Peyer's patch (tissue), 4 donors: Measurements from ENCODE around the genes PKP2 and ALG10.

DNA sequence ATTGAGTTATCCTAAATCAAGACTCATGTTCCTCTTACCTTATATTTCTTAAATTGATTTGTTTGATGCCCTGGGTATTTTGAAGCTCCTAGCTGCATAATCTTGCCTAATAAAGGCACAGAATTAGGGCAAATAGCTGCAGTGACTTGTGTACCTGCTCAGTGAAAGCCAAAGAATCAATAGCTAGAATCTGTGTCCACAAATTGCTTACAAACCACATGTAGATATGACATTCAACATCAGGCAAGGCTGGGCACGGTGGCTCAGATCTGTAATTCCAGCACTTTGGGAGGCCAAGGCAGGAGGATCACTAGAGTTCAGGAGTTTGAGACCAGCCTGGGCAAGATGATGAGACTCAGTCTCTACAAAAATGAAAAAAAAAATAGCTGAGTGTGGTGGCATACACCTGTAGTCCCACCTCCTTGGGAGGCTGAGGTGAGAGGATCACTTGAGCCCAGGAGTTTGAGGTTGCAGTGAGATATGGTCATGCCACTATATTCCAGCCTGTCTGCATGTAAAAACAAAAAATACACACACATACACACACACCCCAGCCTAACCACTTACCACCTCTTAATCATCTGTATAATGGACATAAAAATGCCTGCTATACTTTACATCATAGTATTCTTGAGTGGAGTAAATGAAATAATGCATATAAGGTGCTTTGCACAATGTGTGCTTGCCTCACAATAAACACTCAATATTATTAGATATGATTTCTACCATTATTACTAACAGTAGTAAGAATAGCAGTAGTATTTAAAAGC is 132.0 kb upstream of the DNM1L start:
- PRO-cap, result no peak
- RAMPAGE, long total RNA, 4 experiments, result no peak in any of the 4 experiments

- PRO-cap, result no peak
- RAMPAGE, long total RNA, 4 experiments, result no peak in any of the 4 experiments
Observed at GRCh38 chr12:32549603-32550148, 129.4 kb upstream of the DNM1L start.

GRCh38 chr12:32821720-32821965 is 65.9 kb upstream of the YARS2 start:
- PRO-cap, result no peak
- RAMPAGE, long total RNA, 4 experiments, result no peak in any of the 4 experiments

DNA sequence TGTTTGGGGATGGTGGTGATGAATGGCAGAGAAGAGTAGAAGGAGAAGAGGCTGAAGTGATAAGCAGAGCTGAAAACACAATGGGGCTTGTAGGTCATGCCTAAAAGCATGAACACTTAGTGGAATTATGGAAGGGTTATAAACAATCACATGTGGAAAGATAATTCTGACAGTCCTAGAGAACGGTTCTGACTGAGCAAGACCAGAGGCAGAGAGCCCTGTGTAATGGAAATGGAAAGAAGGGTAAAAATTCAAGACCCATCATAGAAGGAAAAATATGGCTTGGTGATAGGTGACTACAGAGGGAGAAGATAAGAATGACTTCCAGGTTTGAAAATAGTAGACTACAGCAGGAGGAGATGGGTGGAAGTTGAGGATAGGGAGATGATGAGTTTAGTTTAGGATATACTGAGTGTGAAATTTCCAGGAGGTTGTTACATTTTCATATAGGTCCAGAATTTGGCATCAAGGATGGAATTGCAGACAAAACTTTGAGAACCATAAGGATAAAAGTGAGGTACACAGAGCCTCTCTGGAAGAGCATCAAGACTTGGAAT is 21.1 kb downstream of the PKP2 start:
- PRO-cap, result no peak
- RAMPAGE, long total RNA, 4 experiments, result no peak in any of the 4 experiments

DNA sequence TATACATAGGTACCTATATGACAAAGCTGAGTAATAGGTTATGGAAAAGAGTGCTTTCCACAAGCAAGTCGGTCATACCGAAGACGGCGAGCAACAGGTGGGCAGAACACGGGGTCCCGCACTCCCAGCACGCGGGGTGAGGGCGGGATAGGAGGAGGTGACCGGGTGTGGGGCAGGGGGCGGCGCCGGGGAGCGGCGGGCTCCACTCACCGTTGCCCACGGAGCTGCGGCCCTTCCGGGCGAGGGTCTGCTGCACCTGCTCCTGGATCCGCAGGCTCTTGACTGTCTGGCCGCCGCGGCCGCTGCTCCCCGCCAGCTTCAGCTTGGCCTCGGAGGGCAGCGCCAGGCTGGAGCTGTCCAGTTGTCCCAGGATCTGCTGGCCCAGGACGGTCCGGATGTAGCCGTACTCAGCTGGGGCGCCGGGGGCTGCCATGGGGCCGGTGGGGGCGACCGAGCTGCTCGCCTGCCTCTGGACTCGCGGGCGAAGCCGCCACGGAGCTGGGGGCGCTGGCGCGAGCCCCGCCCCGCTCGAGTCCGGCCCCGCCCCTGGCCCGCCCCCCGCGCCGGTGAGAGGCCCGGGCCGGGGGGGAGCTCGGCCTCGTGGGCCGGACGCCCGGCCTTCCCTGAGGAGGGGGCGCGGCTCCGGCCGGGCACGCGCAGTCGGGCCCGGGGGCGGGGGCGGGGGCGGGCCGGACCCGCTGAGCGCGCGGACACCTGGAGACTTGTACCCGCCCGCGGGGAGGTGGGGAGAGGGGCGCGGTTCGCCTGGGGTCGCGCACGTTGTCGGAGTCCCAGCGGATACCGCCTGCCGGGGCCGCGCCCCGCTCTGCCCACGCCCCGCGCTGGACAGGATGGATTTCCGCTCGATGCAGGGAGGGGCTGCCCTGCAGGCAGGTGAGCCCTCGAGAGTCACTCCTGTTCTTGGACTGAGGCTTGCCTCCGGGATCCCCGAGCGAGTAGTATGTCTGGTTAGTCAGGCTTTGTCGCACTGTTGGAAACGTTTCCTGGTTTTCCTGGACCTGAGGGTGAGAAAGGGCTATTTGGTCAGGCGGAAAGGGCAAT is at the start of gene PKP2:
TSS of gene PKP2 (minus strand) at position 479 of the 1,062 bp plus-strand sequence.
- PRO-cap, result bidirectional peak, plus-strand start at position 569 of the sequence, minus-strand start at position 477 of the sequence; bidirectional peak, plus-strand start at position 698 of the sequence, minus-strand start at position 625 of the sequence; bidirectional peak, plus-strand start at position 912 of the sequence, minus-strand start at position 928 of the sequence
- RAMPAGE, long total RNA, 4 experiments, result start-site peak on the minus strand in 3 of 4 experiments, centred at positions 477 to 486 of the sequence, 23 to 293 reads per replicate

DNA sequence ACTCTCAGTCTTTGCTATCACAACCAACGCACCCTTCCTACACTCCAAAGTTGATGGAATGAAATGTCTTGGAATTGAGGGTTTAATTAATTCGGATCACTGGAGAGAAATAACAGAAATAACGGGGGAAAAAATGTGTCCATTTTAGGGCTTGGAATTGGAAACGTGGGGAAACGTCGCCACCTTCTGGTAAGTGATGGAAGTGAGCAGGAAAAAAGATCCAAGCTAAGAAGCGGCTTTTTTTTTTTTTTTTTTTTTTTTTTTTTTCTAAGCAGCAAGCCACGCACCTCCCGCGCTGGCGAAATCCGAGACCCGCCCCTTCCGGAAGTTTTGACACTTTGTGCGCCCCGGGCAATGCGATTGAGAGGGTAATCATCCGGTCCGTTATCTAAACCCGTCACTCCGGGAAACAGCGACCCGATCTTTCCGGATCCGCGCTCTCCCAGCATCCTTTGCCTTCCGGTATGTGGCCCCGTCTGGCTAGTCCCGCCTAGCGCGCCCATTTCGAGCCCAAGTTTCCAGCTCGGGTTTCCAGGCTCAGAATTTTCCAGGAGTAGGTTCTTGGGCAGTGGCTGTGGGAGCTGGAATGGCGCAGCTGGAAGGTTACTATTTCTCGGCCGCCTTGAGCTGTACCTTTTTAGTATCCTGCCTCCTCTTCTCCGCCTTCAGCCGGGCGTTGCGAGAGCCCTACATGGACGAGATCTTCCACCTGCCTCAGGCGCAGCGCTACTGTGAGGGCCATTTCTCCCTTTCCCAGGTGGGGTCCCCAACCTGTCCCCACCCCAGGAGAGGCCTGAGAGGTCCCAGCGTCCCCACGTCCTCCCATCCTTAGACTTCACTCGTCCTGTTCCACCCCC is at the start of gene ALG10:
TSS of gene ALG10 (plus strand) at position 483 of the 857 bp plus-strand sequence.
- PRO-cap, result unidirectional peak, plus-strand start at position 465 of the sequence
- RAMPAGE, long total RNA, 4 experiments, result start-site peak on the plus strand in 3 of 4 experiments, centred at positions 452 to 494 of the sequence, 8 to 26 reads per replicate

- PRO-cap, result no peak
- RAMPAGE, long total RNA, 4 experiments, result no peak in any of the 4 experiments
Observed at GRCh38 chr12:38123939-38124242, 192.7 kb upstream of the ALG10B start.

DNA sequence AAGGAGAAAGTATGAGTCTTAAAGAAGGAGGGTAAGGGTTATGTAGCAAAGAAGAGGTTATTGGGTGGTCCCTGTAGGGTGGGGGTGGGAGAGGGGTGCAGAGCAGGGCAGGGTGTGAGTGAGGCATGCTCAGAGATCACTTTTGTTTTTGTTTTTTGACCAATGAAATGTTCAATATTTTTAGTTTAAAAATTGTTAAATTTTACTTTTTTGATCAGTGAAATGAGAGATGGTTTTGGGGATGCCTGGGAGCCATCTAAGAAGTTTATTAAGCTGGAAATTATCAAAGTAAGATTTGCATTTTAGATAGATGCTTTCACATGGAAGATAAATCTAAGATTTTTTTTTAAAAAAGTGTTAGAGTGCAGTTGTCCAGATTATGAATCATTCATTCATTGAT is 185.5 kb upstream of the ALG10B start:
- PRO-cap, result no peak
- RAMPAGE, long total RNA, 4 experiments, result no peak in any of the 4 experiments

GRCh38 chr12:38823133-38823752 is 82.1 kb downstream of the CPNE8 start:
- PRO-cap, result no peak
- RAMPAGE, long total RNA, 4 experiments, result no peak in any of the 4 experiments

DNA sequence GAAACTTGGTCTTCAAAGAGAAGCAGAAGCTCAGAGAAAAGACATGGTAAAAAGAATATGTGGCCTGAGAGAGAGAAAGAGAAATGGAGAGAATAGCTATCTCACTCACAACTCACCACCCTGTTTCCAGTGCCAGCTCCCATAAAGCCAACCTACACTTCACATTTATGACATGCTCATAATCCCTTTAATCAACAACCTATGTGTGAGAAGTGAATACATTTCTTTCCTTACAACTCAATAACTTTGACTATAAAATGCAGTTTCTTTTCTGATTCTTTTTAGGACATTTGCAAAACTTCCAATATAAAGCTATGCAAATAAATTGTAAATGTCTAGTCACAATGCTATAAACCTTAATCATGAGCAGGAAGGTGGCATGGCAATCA is 67.1 kb downstream of the CPNE8 start:
- PRO-cap, result no peak
- RAMPAGE, long total RNA, 4 experiments, result no peak in any of the 4 experiments

- PRO-cap, result no peak
- RAMPAGE, long total RNA, 4 experiments, result no peak in any of the 4 experiments
Observed at GRCh38 chr12:39341286-39341646, 101.7 kb downstream of the KIF21A start.

- PRO-cap, result no peak
- RAMPAGE, long total RNA, 4 experiments, result no peak in any of the 4 experiments
Observed at GRCh38 chr12:40033274-40033788, 72.5 kb downstream of the SLC2A13 start.

DNA sequence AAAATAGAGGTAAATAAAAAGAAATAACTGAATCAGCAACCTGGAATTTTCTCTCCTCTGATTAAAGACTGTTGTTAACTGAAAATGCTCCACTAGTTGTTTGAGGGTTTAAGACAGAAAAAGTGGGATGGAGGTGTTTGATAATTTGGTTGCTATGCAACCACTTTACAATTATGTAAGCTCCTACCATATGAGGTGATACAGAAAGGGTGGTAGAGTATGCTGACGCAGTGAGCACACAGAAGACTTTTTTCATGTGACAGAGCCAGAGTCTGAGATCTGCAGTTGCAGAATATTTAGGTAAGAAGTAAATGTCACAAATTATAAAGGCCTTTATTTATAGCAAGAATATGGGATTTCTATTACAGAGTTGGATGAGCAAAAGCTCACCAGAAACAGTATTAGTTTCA is 50.5 kb upstream of the SLC2A13 start:
- PRO-cap, result no peak
- RAMPAGE, long total RNA, 4 experiments, result no peak in any of the 4 experiments

DNA sequence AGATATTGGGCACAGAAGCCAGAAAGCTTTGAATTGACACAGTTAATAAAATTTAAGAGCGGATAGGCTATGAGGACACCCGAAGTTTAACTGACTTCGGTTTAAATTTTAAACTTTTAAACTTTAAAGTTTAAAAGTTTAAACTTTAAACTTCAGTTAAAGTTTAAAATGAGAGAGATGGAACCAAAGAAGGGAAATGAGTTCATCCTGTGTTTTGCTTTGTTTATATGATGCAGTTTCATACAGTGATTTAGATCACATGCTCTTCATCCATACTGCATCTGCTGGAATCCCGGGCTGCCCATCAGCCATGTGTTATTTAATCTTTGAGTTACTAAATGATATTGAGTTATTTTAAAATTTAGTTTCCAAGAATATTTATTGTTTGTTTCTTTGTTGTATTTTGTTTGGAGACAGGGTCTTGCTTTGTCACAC is 27.2 kb upstream of the LRRK2 start:
- PRO-cap, result no peak
- RAMPAGE, long total RNA, 4 experiments, result no peak in any of the 4 experiments

DNA sequence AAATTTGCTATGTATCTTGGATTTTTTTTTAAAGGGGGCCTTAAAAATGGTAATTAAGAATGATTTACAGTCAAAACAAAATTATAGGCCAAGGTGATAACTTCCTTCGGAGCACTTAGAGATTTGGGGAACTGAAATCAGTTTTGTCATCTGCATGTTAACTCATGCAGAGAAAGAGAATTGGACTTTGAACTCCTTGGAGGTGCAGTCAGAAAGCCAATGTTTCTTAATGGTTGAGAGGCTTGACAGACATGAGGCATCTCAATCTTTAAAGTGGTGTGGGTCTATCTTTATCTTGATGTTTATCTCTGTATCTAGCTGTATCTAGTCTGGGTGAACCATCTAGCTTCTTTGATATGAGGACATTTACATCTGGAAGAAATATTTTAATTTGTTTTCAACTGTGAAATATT is 1.5 kb downstream of the LRRK2 start:
- PRO-cap, result bidirectional peak, plus-strand start at position 229 of the sequence, minus-strand start at position 117 of the sequence
- RAMPAGE, long total RNA, 4 experiments, result no peak in any of the 4 experiments

DNA sequence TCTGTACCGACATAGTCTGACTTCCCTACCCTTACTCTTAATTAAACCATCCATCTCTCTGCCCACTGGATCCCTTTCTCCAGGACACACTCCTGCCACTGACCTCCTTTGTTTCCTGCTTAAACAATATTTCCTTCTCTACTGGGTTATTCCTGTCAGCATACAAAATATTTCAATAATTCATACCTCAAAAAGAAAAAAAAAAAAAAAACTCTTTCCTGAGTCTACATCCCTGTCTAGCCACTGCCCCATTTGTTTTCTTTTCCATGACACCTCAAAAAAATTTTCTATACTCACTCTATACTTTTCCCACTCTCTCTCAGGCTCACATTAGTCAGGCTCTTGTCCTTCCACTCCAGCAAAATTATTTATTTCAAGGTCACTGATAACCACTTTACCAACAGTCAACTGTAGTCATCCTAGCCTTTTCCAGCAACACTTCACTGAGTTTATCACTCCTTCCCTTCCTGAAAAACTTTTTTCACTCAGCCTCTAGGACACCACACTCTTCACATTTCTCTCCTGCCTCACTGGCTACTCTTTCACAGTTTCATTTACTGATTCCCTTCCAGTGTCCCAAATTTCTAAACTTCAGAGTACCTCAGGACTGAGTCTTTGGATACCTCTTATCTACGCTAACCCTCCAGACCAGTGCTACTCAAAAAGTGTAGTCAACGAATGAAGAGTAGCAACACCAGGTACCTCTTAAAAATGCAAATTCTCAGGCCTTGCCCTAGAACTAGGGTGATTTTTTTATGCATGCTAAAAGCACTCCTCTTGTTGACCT is 29.4 kb upstream of the GXYLT1 start:
- PRO-cap, result no peak
- RAMPAGE, long total RNA, 4 experiments, result no peak in any of the 4 experiments

DNA sequence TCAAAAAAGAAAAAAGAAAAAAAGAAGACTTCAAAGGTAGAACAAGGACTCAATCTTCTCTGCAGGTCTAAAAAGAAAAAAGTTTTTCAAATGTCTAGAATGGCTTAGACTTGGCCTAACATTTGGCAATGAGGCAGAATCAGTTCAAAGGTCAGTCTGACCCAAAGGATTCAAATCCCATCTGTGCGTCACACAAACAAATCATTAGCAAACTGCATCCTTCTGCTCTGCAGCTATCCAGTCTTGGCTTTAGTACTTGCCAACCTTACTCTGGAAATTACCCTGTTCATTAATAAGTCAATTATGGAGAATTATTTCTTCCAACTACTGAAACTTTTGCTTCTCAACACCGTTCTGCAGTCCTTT is 3.1 kb downstream of the YAF2 start:
- PRO-cap, result no peak
- RAMPAGE, long total RNA, 4 experiments, result start-site peak on the minus strand in 1 of 4 experiments, centred at position 70 of the sequence, 6 reads per replicate

- PRO-cap, result no peak
- RAMPAGE, long total RNA, 4 experiments, result no peak in any of the 4 experiments
Observed at GRCh38 chr12:42364344-42364591, 38.3 kb downstream of the PPHLN1 start.

DNA sequence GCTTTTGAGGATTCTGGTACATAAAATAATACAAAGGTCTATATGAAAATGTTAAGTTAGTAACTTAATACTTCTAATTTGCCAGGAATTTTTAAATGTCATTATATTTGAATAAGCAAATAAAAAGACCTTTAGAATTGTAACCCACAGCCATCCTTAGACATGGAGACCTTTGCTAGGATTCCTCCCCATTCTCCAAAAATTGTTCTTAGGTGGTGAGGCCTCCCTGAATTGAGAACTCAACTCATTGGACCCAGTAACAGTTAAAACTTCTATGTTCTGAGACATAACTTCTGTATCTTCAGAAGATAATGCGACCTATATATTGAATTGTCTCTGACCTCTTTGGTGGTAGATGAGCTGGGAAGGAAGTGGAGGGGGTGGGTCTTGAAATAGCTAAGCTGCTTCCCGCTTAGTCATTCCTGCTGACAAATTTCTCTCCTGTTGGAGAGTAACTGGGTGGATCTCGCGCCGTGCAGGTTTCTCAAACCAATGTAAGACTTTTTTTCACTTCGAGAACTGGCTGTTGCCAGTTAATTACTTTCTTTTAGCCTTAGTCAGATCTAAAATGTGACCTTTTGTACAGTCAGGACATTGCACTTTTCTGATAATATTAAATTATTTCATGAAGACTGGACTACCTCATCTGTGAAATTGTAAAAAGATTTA is 100.7 kb downstream of the PPHLN1 start:
- PRO-cap, result no peak
- RAMPAGE, long total RNA, 4 experiments, result no peak in any of the 4 experiments

- PRO-cap, result no peak
- RAMPAGE, long total RNA, 4 experiments, result no peak in any of the 4 experiments
Observed at GRCh38 chr12:42587762-42588469, 1.6 kb downstream of the PRICKLE1 start.